Thoracic aorta (tissue), 1 donor: ENCODE measurements around a stretch of chr4.

DNA sequence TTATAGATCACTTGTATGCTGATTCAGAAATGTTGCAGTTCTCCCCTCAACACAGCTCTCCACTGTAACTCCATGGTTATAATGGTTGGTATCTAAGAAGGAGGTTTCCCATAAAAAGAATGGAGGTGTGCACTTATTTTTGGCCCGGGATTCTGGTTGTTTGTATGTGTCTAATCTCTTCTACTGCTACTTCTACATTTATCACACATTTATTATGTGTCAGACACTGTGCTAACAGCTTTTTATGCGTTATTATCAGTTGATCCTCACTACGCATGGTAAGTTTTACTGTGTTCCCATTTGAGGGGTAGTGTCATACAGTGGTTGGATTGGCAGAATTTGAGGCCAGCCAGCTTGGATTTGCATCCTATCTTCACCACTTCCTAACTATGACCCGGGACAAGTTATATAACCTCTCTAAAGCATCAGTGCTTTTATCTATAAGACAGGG, 648 bp upstream of the SPARCL1 start:
- RAMPAGE, long total RNA: no peak

DNA sequence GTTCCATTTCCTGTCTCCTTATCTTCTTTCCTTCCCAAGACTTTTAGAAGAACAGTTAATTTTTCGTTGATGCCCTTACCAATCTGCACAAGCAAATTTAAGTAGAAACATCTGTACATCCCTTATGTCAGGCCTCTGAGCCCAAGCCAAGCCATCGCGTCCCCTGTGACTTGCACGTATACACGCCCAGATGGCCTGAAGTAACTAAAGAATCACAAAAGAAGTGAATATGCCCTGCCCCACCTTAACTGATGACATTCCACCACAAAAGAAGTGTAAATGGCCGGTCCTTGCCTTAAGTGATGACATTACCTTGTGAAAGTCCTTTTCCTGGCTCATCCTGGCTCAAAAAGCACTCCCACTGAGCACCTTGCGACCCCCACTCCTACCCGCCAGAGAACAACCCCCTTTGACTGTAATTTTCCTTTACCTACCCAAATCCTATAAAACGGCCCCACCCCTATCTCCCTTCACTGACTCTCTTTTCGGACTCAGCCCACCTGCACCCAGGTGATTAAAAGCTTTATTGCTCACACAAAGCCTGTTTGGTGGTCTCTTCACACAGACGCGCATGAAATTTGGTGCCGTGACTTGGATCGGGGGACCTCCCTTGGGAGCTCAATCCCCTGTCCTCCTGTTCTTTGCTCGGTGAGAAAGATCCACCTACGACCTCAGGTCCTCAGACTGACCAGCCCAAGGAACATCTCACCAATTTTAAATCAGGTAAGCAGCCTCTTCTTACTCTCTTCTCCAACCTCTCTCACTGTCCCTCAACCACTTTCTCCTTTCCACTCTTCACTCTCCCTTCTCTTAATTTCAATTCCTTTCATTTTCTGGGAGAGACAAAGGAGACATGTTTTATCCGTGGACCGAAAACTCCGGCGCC, 53.6 kb upstream of the SPP1 start:
- RAMPAGE, long total RNA: no peak

DNA sequence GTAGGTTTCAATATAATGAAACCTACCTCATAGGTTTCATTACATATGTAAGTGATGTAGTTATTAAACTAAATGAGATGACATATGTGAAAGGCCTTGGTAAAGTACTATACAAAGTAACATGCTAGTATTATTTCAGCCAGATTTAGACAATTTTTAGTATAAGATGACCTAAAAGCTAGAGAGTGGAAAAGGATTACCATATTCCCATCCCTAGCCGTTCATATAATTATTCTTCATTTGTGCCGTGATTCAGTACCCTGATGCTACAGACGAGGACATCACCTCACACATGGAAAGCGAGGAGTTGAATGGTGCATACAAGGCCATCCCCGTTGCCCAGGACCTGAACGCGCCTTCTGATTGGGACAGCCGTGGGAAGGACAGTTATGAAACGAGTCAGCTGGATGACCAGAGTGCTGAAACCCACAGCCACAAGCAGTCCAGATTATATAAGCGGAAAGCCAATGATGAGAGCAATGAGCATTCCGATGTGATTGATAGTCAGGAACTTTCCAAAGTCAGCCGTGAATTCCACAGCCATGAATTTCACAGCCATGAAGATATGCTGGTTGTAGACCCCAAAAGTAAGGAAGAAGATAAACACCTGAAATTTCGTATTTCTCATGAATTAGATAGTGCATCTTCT, 6.8 kb downstream of the SPP1 start:
- RAMPAGE, long total RNA: no peak

DNA sequence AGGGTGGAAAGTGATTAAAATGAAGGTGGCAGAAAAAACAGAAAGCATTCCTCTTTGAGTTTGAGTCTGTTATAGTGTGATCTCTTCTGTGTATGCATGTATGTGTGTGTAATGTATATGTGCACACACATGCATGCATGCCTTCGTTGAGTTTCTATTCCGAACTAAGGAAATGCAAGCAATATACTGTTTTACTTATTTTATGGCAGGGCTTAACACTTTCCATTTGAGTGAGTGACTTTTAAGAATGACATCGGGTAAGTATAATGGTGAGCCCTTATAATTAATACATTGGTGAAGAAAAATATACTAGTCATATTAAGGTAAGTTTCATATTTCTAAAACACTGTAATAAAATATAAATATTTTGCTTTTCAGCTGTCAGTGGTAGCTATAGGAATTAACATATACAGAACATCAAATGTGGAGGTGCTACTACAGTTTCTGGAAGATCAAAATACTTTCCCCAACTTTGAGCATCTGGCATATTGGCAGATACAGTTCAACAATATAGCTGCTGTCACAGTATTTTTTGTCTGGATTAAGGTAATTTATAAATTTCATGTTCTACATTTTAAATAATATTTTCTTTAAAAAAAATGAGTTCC, 44.3 kb downstream of the PKD2 start:
- RAMPAGE, long total RNA: no peak

- RAMPAGE, long total RNA: no peak
Observed at GRCh38 chr4:88067839-88068169, 60.4 kb downstream of the PKD2 start.

GRCh38 chr4:88605614-88606413, 13.5 kb downstream of the HERC3 start:
- RAMPAGE, long total RNA: no peak

GRCh38 chr4:88635713-88636473, 43.6 kb downstream of the HERC3 start:
- RAMPAGE, long total RNA: no peak

DNA sequence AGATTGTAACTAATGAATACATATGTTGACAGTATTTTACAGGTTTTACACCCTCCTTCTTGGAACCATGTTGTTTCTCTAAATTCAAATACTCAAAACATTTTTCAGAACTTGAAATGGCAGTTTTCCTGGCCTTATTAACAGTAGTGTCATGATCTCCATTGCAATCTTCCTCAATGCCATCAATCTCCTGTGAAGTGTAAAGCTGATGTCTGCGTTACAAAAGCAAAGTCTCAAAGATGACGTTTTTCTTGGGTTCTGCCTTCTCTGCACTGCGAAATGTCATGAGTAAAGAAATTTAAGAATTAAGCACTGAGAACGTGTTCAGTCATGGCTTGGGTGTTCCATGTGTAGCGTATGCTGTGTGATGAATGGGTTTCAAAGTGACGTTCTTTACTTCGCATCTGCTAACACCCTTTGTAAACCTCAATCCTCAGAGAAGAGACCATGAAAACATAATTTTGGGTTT, 1.1 kb downstream of the NAP1L5 start:
- RAMPAGE, long total RNA: no peak

- RAMPAGE, long total RNA: no peak
Observed at GRCh38 chr4:88752831-88753290, 55.2 kb upstream of the NAP1L5 start.

DNA sequence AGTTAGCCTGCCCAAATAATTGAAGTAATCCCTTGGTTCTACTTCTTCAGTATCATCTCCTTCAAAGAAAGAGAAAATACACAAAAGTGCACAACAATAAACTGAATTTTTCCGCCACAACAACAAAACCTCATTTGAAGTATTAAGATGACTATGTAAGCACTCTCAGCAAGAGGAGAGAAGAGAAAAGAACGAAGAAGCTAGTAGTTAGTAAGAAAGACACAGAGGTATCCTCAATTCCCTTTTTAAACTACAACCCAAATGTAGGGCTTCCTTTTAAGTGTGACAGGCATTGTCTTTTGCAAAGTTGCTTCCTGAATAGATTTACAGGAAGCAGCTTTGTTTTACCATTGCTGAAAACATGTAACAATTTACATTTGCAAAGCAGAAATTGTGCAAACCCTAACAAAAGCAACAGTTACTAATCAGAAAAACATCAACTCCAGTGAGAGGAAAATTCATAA, 96.5 kb downstream of the FAM13A start:
- RAMPAGE, long total RNA: no peak

DNA sequence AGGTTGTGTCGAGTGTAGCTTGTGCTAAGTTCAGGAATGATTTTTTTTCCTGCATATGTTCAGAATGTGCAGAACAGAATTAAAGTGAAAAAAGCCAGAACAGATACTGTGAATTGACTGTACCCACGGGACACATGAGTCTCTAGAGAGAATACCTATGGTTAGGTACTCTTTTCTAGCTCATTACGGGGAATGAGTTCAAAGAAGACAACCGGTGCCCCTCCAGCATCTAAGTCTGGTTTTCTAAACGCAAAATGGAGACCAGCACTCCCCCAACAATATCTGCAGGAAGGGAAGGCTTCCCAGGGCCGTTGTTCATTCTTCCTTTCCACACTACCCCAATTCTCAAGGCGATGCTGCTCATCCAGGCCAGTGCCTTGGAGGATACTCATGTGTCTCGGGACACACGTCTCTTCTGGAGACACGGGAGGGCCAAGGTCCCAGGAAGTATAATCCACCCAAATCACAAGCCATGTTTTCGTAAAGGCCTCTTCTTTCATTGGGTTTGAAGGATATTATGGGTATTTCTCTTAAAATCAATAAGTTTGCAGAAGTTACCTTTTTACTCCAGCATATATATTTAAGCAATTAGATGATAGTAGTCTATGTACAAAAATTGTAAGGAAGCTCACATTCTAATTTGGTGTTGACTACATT, 61.4 kb downstream of the GPRIN3 start:
- RAMPAGE, long total RNA: no peak

DNA sequence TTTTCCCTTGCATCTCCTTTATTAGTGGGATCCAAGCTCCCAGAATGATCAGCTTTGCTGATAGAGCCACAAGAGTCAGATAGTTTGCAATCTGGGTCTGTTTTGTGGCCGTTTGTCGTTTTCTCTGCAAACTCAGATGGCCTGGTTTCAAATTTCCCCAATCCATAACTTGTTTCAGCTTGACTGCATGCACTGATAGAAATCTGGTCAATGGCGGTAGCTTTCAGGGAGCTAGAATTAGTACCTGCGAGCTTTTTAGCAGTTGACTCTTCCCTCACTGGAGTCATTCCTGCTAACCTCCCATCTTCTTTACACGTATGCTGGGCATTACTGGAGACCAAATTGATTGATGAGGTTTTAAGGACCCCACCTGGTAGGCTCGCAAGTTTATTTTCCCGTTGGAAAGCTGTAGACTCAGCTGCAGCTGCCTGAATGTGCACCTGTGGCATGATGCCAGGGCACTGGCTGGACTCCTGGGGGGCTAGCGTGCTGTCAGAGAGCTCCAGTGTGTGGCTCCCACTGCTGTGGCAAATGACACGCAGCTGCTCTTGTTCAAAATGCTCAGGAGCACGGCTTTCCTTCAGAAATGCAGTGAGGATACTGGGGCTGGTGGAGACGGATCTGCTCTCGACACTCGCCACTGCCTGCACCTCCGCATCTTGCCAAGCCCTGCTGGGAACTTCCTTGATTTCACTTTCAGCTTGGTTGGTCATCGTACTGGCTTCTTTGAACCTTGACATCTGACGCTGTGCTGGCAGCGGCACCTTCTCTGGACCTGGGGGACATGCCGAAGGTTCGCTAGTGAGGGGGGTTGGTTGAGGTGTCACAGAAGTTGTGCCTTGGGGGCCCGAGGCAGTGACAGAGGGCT, 58.9 kb downstream of the GPRIN3 start:
- RAMPAGE, long total RNA: no peak

DNA sequence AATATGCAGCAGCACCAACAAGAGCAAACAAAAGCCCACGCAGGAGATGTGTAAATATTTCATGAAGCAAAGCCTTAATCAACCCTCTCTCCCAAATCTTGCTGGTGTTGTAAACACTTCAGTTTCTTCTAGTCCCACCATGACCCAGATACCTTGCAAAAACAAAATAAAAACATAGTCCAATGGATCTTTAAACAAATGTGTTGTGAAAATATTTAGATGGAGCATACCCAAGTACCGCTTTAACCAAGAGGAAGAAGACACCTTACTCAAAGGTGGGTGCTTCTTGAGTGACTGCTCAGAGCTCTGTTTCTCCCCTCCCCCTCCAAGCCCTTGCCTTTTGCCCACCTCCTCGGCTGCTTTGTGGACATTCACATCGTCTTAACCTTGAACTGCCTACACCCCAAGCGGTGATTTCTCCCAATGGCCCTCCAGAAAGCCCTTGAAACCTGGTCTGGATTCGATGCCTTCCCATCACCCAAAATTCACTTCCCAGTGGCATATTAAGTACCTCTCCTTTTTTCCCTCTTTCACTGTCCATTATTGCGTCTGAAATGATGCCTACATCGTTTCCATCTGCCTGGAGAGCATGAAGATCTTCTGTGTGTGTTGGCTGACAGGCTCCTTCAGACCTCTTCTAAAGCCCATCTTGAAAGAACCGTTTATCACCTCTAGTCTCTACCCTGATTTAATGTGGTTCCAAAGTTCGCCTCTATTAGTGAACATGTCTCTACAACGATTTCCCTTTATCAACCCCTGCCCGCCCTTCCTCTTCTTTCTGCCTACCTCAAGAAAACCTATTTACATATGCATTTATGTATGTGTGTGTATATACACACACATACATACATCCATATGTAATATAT, 1.0 kb downstream of the GPRIN3 start:
- RAMPAGE, long total RNA: no peak

DNA sequence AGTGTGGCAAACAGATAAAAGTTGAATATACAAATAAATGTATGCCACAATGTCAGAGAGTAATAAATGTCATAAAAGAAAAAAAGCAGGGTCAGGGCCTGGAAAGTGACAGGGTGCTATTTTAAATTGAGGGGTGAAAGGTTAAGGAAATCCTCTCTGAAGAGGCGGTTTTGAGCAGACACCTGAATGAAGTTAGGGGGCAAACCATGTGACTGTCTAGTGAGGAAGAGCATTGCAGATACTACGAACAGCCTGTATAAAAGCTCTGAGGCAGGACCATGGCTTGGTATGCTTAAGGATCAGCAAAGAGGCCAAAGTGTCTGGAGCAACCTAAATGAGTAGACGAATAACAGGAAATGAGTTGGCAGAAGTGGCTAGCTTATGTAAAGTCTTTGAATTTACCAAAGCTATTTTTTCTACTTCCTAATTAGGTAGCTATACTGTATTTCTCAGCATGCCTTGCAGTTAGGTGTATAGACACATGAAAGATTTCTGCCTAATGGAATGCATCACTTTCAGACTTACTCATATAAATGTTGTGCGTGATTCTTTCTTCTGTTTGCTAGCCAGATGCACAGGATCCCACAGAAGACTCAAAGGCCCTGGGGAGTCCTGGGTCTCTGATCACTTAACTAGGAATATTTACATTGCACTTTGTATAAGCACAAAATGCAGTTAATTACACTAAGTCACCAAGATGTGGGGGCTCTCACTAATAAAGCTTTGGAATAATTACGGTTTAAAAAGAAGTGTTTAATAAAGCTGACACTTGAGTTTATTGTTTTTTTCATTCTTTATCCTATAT, 9.4 kb upstream of the GPRIN3 start:
- RAMPAGE, long total RNA: no peak

DNA sequence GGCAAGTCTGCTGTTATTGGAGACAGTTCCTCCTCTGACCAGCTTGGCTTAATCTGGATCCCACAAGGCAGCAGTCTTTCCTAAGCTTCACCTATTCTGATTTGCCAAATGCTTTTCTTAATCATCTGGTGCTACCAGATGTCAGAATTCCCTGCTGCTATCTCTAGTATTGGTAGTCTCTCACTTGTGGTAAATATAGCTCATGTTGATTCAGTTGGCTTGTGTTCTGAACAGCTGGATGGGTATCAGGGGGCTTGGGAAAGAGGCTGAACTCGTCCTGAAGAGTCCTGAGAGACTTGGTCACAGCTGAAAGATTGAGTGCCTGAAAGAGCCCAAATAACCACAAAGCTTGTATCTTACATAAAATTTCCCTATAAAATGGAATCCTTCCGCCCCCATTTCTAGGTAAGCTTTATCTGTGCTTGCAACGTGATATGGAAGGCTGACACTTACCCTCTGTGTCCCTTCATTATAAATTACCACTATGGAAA, 104.0 kb upstream of the GPRIN3 start:
- RAMPAGE, long total RNA: no peak

DNA sequence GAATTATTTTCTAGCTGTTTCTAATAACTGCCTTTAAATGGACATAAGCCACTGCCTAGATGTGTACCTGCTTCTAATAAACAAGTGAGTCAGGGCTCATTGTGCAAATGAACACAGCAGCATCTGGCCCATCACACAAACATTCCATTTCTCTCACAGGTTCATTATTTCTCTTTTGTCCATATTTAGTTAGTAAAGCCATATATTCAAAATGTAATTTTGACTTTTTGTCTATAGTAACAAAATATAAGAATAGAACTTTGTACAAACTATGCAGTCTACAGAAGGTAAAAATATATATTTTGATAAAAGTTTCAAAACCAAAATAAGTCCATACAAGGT, 242.5 kb upstream of the GPRIN3 start:
- RAMPAGE, long total RNA: no peak

GRCh38 chr4:89929320-89930159, 34.9 kb downstream of the MMRN1 start:
- RAMPAGE, long total RNA: no peak

DNA sequence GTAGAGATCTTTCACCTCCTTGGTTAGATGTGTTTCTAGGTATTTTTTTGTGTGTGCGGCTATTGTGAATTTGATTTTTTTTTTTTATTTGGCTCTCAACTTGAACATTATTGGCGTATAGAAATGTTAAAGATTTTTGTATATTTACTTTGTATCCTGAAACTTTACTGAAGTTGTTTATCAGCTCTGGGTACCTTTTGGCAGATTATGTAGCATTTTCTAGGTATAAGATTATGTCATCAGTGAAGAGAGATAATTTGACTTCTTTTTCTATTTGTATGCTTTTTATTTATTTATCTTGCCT, 1015.9 kb downstream of the CCSER1 start:
- RAMPAGE, long total RNA: no peak

DNA sequence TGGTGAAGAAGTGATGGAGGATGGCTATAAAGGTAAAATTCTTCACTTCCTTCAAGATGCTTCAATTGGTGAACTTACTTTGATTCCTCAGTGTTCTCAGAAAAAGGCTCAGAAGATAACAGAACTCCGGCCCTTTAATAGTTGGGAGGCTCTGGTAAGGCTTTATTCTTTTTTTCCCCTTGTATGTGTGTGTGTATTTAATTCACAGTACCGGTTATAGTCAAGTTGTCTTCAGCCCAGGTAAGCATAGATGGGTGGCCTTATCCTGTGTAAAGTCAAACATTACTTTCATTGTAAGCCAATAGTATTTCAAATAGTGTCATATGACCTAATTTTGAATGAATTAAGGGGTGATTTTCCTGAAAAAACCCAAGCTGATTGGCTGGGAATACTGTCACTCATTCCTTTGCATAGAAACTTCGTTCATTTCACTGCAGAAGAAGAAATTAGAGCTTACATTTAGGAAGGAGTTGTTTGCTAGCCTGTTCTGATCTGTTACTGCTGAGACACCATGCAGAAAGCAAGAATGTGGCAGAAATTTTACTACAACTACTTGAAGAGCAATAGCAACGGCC, 45.3 kb downstream of the SMARCAD1 start:
- RAMPAGE, long total RNA: no peak

DNA sequence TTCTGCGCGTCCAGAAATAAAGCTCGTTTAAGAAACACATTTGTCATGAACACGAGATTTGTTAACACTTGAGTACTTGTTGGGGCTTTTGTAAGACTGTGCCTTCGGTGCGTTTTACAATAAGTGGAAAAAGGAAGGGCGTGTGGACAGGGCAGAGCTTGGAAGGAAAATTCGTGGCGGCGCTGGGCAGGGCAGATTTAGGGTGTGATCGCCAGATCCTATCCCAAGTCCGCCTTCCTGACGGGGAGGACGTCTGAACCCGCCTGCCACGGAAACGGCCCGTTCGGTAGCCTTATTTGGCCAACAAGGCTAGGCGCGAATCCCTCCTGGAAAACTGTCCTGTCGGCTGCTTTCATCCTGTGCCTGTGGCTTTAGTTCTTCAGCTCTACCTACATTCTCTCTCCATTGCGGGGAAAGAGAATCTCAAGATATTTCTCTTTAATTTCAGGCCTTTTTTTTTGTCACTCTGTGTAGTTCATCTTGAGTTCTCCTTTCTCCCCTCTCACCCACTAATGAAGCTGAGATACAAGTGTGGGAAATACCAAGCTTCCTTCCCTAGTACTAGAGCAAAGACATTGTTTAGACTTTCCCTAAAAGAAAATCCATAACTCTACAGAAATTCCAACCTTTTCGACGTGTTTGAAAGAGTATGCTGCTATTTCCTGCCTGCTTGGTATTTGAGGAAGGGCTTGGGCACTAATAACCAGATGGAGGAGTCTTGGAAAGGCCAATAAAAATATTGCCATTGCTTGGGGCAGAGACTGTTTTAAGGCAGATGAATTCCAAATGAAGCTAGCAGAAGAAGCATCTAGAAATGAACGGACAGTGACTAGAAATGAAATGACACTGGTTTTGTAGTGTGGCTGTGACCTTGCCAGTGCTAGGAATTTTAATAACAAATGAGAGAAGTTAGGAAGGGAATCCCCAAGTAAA, 1.1 kb downstream of the PDLIM5 start:
- RAMPAGE, long total RNA: no peak